Mesangial cell (primary cell): ENCODE measurements around a stretch of chr14.

- RAMPAGE, long total RNA = no peak
Observed at GRCh38 chr14:101958321-101958607, 6.1 kb upstream of the DYNC1H1 start.

DNA sequence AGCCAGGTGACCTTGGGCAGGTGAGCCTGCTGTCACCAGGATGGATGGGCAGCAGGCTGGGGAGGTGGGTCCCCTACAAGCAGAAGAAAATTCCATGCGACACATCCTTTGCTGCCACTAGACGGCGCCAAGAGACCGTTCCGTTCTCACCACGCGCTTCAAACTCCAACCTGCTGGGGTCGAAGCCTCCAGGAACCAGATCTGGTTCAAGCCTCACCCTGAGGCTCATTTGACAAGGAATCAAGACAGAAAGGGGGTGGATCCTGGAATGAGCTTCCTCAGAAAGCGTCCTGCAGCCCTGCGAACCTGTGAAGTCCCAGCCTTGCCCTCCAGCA is 3.3 kb upstream of the DYNC1H1 start:
- RAMPAGE, long total RNA = no peak

GRCh38 chr14:102321323-102322070 is 2.0 kb downstream of the ZNF839 start:
- RAMPAGE, long total RNA = no peak

DNA sequence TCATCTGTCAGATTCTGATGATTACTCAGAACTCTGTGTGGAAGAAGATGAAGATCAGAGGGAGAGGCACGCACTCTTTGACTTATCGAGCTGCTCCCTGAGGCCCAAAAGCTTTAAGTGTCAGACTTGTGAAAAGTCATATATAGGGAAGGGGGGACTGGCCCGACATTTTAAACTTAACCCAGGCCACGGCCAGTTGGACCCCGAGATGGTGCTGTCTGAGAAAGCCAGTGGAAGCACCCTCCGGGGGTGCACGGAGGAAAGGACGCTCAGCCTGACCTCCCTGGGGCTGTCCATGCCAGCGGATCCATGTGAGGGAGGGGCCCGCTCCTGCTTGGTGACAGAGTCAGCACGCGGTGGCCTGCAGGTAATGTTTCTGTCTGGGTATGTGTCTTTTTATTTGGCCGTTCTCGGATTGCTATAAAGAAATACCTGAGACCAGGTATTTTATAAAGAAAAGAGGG is 7.0 kb downstream of the ZNF839 start:
- RAMPAGE, long total RNA = no peak

DNA sequence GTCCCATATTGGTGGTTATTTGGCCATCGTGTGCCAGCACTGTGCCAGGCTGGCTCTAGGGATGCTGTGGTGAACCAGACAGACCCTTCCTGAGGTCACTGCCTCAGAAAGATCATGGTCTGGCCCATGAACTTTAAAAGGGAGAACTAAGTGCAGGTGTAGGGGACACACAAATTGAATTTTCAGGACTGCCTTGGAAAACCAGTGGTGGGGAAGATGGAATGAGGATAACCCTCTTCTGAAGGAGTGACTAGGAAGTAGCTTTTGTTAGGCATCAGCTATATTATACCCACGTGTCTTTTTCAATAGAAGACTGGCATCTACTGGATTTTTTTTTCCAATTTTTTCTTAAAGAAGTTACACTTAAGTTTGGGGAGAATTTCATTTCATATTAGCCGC is 1.6 kb downstream of the TECPR2 start:
- RAMPAGE, long total RNA = no peak

DNA sequence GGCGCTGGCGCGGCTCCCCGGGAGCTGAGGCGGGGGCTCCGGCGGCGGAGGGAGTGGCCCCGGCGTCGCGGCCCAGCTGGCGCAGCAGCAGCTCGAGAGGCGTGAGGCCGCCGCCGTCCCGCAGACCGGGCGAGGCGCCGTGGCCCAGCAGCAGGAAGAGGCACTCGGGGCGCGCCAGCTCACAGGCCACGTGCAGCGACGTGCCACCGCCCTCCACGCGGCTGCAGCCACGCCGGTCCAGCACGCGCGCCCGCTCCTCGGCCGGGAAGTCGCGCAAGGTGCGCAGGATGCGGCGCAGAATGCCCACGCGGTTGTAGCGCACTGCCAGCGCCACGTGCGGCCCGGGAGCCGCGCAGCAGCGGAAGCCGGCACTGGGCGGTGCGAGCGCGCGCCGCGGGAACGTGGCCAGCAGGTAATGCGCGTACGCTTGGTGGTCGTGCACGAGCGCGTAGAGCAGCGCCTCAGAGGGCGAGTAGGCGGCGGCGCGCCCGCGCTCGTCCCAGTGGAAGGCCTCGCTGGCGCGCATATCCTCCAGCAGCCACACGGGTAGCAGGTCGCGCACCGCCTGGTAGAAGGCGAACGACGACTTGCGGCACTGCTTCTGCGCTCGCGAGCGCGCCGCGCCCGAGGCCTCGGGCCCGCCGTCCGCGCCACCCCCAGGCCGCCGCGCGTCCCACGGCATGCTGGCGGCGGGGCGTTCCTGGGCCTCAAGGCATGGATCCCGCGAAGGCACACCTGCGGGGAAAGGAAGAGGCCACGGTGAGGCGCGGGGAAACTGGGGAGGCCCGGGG is 2.2 kb downstream of the ANKRD9 start:
- RAMPAGE, long total RNA = no peak

DNA sequence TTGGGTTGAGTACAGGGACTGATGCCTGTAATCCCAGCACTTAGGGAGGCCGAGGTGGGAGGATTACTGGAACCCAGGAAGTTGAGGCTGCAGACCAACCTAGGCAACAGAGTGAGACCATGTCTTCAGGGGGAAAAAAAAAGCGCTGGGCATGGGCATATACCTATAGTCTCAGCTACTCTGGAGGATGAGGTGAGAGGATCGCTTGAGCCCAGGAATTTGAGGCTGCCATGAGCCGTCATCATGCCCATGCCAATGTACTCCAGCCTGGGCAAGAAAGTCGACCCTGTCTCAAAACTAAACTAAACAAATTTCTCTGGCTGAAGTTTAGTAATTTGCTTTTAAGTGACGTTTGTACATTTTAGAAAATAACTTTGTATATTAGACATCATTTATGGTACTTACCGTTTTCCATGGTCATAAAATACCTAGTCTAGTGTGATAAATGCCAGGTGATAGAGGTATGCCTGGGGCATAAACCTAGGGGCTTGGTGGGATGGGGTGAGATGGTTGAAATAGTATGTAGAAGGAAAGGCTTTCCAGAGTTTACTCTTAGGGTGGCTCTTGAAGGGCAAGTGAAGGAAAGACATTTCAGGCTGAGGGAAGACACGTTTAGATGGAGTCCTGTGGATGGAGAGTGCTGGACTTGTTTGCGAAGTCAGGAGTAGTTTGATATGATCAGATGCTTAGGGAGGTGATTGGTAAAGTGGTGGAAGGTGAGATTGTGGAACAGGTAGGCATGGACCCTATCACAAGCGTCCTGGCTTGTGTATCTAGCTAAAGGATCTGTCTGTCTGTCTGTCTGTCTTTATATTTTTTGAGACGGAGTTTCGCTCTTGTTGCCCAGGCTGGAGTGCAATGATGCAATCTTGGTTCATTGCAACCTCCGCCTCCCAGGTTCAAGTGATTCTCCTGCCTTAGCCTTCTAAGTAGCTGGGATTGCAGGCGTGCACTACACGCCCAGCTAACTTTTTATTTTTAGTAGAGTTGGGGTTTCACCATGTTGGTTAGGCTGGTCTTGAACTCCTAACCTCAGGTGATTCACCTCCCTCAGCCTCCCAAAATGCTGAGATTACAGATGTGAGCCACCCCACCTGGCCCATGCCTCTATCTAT is 26.2 kb downstream of the RCOR1 start:
- RAMPAGE, long total RNA = no peak

DNA sequence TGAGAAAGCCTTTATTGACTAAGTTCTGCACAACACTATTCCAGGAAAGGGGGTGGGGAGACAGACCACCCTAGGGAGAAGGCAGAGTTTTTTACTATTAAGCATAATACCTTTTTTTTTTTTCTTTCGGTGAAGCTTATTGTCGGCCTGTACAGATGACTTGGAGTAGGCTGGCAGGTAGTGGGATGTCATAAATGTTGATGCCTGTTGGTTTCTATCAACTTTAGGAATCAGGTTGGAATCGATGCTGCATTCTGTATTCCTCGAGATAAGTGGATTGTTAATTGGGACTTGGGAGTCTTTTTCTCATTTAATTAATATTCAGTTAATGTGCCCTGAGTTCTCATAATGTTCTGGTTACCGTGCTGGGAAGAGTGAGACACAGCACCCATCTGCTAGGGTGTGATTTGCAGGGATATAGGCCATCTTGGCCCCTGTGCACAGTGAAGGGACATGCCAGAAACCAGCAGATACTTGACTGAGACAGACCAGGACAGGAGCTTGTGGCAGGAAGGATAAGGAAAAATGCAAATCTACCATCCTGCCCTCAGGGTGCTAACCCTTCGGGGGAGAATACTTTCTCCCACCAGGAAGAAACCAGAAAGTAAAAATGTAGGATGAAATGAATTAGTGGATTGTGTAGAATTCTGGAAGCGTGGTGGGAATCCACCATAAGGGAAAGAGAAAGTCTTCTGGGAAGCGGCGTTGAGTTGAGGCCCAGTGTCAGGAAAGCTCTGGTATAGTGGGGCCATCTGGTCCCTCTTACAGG is 3.3 kb downstream of the TRAF3 start:
- RAMPAGE, long total RNA = no peak

DNA sequence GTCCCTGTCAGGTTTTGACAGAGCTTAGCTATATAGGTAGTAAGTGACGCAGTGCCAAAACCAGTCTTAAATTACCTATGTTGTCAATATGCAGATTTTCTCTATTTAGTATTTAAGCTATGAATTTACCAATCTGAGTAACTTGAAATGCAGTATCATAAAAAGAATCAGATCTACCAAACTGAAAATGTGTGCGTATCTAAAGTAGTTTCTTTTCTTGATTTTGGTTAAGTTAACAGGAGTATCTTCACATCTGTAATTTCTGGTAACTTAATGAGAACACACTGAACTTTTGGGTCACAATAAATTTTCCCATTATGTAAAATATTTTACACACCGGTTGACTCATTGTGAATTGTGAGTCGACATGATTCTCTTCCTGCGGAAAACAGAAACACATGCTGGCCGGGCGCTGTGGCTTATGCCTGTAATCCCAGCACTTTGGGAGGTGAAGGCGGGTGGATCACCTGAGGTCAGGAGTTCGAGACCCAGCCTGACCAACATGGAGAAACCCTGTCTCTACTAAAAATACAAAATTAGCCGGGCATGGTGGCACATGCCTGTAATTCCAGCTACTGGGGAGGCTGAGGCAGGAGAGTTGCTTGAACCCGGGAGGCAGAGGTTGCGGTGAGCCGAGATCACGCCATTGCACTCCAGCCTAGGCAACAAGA is 45.2 kb downstream of the TRAF3 start:
- RAMPAGE, long total RNA = no peak

DNA sequence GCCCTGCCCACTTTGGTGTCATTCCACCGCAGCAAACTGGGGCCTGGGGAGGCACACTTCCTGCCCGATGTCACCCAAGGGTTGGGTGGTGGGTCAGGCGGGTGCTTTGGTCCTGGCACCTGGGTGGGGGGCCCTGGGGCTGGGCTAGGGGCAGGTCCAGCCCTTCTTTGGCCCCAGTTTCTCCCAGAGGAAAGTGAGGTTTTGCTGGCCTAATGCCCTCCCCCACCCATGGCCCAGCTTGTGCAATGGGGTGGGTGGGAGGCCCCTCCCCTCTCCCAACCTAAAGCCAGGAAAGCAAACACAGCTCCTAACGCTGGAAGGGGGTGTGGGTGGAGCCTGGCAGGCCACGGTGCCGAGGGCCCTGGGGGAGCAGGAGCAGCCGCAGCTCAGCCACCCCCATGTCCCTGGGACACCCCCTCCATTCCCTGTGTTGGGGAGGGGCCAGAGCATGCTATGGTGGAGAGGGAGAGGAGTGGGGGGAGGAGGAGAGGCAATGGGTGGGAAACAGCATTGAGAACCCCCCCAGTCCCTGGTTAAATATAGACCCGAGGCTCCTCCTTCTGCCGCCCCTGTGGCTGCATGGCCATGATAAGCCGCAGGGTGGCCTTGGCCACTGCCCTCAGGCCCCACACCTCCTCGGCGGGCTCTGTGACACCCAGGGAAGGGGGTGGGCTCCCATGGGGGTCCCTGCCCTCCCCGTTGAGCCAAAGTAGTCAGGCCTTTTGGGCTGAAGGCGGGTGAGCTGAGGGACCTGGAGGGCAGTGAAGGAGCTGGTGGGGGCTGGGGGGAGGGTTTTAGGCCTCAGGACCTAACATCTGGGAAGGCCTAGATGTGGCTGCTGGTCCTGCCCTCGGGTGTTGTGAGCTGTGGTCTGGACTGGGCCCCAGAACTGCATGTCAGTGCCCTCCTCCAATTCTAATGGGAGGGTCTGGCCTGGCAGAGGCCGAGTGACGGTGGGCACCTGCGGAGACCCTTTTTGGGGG is 4.8 kb downstream of the EXOC3L4 start:
- RAMPAGE, long total RNA = no peak

- RAMPAGE, long total RNA = no peak
Observed at GRCh38 chr14:103100080-103100792, 5.7 kb downstream of the EXOC3L4 start.

DNA sequence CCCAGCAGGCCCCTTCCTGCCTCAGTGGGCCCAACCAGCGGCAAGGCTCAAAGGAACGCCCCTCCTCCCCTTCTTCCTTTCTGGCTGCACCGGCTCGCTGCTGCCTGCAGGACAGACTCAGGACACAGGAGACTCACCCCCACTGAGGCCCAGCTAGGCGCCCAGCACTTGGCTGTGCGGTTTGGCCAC is 667 bp downstream of the TNFAIP2 start:
- RAMPAGE, long total RNA = no peak

DNA sequence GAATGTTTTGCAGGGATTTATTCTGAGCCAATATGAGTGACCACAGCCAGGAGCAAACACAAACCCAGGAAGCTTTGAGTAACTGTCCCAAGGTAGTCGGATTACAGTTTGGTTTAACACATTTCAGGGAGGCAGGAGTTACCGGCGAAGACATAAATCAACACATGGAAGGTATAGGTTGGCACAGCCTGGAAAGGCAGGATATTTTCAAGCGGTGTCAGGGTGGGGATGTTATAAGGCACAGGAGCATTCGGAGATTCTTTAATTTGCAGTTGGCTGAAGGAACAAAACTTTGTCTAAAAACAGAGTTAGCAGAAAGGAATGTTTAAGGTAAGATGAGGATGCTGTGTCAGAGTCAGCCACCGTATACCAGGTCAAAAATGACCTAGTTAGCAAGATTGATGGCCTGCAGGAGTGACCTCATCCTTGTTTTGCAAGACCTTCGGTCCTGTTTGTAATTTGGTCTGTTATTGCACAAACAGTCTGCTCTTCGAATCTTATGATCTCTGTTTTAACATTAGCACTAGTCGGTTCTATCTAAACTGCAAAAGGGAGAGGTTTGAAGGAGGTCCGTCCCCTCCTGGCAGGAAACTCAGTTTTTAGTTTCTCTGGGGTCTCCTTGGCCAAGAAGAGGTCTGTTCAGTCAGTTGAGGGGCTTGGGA is 75.4 kb downstream of the TNFAIP2 start:
- RAMPAGE, long total RNA = no peak

DNA sequence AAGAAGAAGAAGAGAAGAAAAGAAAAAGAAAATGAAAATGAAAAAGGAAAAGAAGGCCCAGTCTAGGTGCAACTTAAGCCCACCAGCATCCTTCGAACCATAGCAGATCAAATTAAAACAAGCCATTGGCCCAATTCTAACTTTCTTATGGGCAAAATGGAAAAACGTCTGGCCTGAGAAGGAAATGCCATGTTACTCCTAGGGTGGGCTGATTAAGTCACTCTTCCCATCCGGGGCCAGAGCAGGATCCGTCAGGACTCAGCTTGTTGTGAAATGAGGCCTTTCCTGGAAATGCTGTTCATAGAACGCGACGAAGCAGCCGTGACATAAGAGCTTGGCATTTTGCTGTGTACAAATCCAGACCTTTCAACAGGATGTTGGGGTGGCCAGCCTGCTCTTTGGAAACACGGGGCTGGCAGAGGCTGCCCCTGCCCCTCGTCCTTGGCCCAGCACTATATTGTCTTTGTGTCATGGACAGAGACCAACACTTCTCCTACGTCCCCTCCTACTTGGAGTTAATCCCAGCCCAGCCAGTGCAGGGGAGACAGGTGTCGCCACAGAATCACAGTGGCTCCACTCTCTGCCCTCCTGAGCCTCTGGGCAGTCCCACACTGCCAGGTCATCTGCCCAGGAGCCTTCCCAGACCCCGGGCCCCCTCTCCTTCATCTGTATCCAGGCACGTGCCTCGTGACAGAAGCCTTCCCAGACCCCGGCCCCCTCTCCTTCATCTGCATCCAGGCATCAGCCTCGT is 18.7 kb upstream of the EIF5 start:
- RAMPAGE, long total RNA = no peak

- RAMPAGE, long total RNA = no peak
Observed at GRCh38 chr14:103334360-103334719, 303 bp downstream of the EIF5 start.

- RAMPAGE, long total RNA = no peak
Observed at GRCh38 chr14:103343923-103344911, 10.2 kb downstream of the EIF5 start.

DNA sequence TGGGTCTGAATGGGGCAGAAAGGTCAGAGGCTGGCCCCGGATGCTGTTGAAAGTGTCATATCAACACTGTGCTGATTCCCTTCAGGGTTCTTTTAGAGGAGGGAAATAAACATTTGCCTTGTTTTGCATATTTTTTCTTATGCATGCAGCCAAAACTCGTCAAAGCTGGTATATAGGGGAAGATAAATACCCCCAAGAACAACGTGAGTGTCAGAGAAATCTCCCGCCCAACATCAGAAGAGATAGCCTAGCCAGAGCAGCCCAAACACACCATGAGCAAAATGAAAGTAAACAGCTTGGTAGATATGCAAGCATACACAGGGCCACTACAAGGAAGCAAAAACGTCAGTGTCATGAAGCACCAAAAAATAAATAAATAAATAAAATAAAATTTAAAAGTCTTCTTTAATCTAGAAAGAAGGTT is 22.1 kb downstream of the EIF5 start:
- RAMPAGE, long total RNA = no peak

DNA sequence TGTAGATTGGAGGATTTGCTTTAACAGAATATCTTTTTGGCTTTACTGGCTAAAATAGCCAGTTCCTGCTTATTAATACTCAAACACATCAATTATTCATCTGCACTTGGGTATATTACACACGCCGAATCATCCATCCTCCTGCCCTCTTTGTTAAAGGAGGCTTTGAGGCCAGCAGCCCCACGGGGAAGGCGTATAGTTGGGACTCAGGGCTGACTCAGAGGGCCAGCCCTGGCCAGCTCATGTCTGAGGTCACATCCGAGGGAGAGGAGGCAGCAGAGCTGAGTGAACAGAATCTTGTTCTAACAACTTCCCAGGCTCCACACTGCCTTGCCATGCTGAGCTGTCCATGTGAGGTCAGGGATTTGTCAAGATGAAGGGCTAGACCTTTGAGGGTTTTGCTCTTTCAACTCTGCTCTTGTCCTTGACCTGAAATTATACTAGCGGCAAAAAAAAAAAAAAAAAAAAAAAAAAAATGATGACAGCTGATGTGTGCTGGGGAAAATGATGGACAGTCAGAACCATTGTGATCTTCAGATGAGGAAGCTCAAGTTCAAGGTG is 12.6 kb upstream of the MARK3 start:
- RAMPAGE, long total RNA = no peak

- RAMPAGE, long total RNA = no peak
Observed at GRCh38 chr14:103386623-103387216, 1.5 kb downstream of the MARK3 start.

- RAMPAGE, long total RNA = no peak
Observed at GRCh38 chr14:103398664-103399186, 13.5 kb downstream of the MARK3 start.